LNCaP clone FGC (cell line): ENCODE measurements around the gene INHBB.

GRCh38 chr2:115187442-115188264, 745.2 kb downstream of the DPP10 start:
- RRBS, 2 experiments = no CpG with 5 or more reads among the region's 7 CpGs

GRCh38 chr2:117968627-117969296, 45.1 kb downstream of the CCDC93 start:
- RRBS, 2 experiments = no CpG with 5 or more reads among the region's 4 CpGs

GRCh38 chr2:117980608-117981418, 33.1 kb downstream of the CCDC93 start:
- RRBS, 2 experiments = no CpG with 5 or more reads among the region's 4 CpGs

DNA sequence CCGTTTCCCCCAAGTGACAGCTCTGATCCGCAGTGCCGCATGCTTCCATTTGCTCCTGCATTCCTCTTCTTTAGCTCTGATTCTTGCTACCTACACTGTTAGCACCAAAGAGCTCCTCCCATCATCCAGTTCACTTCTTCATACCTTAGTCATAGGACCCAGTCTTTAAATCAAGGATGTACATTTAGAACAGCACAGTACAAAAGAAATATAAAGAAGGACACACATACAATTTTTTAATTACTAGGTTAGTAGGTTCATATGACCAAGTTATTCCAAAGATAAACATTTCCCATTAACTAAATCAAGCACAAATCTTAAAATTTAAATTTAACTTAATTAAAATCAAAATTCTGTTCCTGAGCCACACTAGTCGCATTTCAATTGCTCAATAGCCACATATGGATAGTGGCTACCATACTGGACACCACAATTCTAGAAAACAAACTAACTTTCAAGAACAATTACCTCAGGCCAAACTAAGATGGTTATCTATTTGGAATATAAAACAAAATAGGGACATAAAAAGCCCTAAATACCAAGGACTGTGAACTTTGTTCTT, 32.4 kb downstream of the CCDC93 start:
- RRBS, 2 experiments = no CpG with 5 or more reads among the region's 4 CpGs

DNA sequence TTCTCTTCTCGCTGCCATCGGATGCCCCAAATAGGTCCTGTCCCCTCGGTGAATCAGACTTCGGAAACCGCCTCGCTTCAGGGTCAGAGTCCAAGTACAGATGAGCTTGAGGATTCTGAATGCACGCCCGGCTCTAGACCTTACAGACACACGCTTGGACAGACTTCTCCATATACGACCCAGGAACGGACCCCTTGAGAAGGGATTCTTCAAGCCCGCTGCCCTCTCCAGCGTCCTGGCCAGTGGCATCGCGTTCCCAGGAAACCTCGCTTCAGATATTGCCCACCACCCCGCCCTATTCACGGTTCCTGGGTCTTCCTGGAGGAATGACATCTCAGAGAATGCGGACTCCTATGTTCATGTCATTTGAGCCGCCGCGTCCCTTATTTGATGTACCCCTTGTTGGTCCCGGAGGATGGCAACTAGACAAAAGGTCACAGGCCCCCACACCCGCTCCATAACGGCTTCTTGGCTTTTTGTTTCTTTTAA, 521 bp upstream of the CCDC93 start:
- RRBS, 2 experiments = no CpG with 5 or more reads among the region's 25 CpGs

DNA sequence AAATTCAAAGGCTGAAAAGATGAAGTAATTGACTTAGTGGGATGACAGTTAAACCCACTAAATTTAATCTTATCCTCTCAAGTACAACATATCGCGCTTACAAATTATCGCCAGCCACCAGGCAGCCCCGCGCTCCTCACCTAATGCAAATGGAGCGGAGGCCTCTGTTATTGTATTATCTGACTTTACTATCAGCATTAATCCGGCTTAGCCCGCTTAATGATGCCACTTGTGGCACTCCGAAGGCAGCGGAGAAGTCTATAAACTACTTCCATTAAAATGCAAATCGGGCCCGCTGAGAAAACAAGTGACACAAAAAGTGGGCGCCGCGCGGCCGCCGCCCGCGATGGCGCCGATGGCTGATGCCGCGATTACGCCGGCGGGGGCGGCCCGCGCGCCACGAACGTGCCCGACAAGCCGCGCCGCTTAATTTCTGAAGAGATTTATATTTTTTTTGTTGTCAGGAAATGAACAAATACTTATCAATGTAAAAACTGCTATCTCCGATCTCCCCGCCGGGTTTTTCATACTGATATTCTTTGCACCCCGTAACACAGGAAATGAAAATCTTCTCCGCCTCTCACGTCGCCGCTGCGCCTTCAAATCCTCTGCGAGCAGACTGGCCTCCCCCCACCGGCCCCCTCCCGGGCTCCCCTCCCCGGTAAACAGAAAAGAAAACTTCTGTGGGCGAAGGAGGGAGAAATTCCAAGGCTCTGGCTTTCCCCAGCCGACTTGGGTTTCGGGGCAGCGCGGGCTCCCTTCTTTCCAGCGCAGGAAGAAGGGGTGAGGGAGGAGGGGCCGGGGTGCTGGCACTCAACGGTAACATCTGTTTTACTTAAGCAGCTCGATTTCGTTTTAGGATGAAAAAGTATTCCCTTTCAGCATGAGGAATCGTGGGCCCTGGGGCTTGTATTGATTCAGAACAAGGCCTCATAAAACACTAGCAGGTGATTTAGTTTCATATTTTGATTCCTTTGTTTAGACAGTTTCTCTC, 221.9 kb downstream of the INSIG2 start:
- RRBS, 2 experiments = no CpG with 5 or more reads among the region's 61 CpGs

- RRBS, 2 experiments = no CpG with 5 or more reads among the region's 6 CpGs
Observed at GRCh38 chr2:118902702-118903186, 39.2 kb upstream of the MARCO start.

GRCh38 chr2:119224185-119224831, 674 bp downstream of the STEAP3 start:
- RRBS, 2 experiments = 65 to 75% methylated on average over 5 of the region's 22 CpGs

GRCh38 chr2:119293771-119294429, 70.3 kb downstream of the STEAP3 start:
- RRBS, 2 experiments = no CpG with 5 or more reads among the region's 11 CpGs

DNA sequence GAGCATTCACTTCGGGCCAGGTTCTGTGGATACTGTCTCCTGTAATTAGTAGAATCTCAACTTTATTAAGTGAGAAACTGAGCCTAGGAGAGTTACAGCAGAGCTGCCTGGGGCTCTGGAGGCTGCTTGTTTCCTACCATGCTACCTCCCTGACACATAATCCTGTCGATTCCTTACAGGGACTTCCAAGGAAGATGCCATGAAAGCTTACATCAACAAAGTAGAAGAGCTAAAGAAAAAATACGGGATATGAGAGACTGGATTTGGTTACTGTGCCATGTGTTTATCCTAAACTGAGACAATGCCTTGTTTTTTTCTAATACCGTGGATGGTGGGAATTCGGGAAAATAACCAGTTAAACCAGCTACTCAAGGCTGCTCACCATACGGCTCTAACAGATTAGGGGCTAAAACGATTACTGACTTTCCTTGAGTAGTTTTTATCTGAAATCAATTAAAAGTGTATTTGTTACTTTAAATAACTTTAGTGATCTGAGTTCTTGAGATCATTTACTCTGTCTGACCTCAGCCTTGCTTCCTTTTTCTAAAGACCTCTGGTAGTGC, 5.4 kb downstream of the DBI start:
- RRBS, 2 experiments = no CpG with 5 or more reads among the region's 7 CpGs

DNA sequence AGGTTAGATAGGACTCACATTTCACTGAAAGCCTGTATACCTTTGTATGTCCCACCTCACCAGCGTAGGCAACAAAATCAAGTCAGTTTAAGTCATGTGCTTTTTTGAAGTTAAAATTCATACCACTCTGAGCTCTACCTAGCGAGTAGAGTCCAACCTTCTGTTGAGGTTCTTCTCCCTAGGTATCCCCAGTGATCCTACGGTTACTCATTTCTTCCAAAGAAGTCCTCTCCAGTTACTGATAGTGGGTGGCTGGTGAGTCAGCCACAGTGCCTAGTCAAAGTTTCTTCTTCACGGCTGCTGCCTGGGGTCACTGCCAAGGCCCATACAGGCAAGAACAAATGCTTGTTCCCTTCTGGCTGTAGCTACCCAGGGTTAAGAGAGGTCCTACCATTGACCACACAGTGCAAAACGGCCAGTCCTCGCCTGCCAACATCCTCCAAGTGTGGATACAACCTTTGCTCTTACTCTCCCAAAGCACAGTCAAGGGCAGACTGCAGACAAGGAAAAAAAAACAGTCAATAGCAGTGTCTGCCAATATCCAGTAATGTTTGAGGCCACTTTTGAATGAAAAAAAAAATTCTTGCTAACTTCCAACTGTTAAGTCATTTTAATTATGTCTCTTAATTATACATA, 2.9 kb upstream of the PTPN4 start:
- RRBS, 2 experiments = no CpG with 5 or more reads among the region's 6 CpGs

- RRBS, 2 experiments = no CpG with 5 or more reads among the region's 7 CpGs
Observed at GRCh38 chr2:120233050-120233415, 9.8 kb upstream of the TMEM185B start.

DNA sequence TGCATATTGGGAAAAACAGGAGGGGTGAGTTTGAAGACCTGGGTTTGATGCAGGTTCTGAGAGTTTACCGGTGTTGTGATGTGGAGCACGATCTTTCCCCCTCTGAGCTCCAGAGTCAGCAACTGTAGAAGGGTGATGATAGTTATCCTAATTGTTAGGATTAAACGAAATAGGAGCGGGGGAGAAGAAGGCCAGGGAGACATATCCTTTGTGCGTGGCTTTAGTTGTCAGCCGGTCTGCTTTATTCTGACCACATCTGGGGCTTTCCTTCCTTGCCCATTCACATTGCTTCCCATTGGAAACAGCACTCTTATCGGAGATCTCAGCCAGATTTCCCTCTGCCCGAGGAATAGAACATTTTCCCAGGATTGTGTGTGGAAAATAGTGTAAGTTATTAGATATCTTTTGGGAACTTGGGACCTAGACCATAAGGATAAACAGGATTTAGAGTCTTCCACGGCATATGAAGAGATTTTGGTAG, 1.5 kb downstream of the RALB start:
- RRBS, 2 experiments = no CpG with 5 or more reads among the region's 9 CpGs

- RRBS, 2 experiments = no CpG with 5 or more reads among the region's 26 CpGs
Observed at GRCh38 chr2:120258834-120259470, 6.3 kb downstream of the RALB start.

DNA sequence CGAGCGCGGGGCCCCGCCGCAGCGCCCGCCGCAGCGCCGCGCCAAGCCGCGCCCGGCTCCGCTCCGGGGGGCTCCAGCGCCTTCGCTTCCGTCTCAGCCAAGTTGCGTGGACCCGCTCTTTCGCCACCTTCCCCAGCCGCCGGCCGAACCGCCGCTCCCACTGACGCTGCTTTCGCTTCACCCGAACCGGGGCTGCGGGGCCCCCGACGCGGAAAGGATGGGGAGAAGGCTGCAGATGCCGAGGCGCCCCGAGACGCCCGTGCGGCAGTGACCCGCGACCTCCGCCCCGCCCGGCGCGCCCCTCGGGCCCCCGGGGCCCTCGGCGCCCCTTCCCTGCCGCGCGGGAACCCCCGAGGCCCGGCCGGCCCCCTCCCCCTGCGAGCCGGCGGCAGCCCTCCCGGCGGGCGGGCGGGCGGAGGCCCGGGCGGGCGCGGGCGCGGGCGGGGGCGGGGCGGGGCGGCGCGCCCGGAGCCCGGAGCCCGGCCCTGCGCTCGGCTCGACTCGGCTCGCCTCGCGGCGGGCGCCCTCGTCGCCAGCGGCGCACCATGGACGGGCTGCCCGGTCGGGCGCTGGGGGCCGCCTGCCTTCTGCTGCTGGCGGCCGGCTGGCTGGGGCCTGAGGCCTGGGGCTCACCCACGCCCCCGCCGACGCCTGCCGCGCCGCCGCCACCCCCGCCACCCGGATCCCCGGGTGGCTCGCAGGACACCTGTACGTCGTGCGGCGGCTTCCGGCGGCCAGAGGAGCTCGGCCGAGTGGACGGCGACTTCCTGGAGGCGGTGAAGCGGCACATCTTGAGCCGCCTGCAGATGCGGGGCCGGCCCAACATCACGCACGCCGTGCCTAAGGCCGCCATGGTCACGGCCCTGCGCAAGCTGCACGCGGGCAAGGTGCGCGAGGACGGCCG, at the start of gene INHBB:
Gene INHBB (plus strand): TSS at position 493 of the 904 bp plus-strand sequence.
- RRBS, 2 experiments = 10 to 14% methylated on average over 77 to 95 of the region's 140 CpGs

- RRBS, 2 experiments = 86 to 93% methylated on average over 35 of the region's 68 CpGs
Observed at GRCh38 chr2:120346730-120347863, 1.2 kb downstream of the INHBB start.

GRCh38 chr2:120709285-120710147, 26.2 kb upstream of the GLI2 start:
- RRBS, 2 experiments = no CpG with 5 or more reads among the region's 17 CpGs

DNA sequence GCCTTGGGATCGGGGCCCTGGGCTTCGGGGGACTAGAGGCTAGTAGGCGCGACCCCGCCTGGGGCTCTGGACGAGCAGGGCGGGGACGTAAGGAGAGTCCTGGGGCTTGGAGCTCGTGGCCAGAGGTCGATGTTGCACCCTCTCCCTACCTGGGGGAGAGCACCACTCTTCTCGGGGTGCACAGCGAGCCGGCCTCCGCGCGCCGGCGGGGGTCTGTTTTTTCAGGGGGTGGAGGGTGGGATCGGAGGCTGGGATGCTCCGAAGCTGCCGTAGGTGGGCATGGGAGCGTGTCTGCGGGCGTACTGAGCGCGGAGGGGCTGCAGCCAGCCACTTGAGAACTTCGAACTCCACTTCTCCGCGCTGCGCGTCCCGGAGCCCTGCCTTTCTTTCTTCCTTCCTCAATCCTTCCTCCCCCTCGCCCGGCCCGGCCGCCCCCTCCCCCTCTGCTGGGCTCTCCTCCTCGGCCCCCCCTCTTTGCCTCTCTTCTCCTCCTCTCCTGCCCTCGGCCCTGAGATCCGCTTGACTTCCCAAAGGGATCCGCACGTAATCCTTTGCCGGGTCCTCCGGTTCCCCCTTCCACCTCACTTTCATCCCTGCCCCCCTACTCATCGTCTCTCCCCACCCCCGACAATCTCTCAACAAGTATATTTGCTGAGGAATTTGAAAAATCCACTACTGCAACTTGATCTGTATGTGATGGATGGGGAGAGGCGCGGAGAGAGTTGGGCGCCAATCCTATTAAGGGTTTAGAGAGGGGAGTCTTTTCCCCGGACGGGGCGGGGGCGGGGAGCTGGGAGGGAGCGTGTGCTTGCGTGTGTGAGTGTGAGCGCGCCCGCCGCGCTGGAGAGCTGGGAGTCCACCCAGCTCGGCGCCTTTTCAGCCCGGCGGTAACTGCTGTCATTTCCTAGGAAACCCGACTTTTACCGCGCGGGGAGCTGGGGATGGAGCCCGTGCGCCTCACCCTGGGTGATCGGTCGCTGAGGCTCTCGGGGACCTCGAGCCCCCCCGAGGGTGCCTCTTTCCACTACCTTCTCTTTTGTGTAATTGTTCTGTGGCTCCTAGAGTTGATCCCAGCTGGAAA, 1.1 kb downstream of the GLI2 start:
- RRBS, 2 experiments = 3 to 20% methylated on average over 2 to 10 of the region's 74 CpGs

DNA sequence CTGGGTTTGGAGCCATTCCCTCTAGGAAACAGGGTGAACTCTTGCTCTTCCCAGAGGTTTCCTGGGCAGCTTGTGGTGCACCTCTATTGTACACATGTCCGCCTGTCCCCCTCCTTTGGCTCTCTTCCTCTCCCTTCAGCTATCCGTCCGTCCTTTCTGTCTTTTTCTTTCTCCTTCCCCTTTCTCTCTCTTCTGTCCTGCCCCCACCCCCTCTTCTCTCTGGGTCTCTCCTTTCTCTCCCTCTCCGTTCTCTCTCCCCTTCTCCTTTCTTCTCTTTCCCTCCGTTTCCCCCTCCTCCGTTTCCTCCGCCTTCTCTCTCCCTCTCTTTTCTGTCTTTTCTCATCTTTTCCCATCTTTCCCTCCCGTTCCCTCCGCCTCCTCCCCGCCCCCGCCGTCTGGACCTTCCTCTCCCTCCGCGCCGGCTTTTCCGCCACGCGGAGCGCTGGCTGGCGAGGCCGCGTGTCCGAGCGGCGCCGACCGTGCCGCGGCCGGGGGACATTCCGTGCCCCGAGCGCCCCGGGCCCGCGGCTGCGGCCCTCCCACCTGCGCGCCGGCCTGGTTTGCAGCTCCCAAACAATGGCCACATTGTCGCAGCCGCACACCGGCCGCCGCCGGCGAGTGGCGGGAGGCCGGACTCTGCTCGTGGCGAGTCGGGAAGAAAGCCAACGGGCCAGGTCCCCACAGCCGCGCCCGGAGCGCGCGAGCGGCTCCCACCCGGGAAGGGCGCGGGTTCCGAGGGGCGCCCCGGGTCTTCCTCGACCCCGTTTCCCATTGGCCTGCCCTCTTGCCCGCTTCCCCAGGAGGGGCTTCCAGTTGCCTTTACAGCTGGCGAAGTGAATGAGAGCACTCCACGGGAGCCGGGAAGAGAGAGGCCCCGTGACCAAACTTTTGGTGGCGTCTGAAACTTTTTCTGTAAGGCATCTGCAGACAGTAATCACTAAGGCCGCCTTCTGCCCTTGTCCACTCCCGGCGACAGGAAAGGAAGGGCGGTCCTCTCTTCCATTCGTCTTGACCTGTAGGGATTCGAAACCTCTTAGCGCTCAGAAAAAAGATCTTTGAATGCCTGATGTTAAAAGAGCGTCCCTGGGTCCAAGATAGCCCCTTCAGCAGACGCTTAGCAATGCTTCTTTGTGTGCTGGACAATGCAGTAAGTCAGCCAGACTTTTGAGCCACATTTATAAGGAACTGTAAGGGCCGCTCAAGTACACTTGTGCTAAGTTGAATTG, 6.0 kb downstream of the GLI2 start:
- RRBS, 2 experiments = 58 to 83% methylated on average over 37 of the region's 84 CpGs

- RRBS, 2 experiments = no CpG with 5 or more reads among the region's 30 CpGs
Observed at GRCh38 chr2:120765723-120766877, 30.4 kb downstream of the GLI2 start.